Colon Carcinoma Metastatic in the Lung (tissue), 2 donors: ENCODE measurements around a stretch of chr6.

- PRO-cap, 2 experiments = peak in 2 of 2 experiments; most common plus-strand start chr6:83194075 (in 1); most common minus-strand start chr6:83193972 (in 1)
Observed at GRCh38 chr6:83193521-83194766, 787 bp downstream of the RWDD2A start.

DNA sequence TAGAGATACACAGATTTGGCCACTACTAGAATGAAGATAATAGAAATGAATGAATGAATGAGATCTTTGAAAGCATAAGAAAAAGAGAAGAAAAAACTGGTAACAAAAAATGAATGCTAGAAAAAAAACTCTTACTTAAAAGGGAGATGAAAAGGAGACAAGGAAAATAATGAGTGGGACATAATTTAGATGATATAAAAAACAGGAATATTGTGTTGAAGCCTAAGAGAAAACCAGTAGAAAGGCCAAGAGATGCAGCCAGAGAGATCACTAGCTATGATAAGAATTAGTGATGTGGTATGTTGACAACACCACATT is 28.5 kb downstream of the RWDD2A start:
- PRO-cap, 2 experiments = no peak in any of the 2 experiments

- PRO-cap, 2 experiments = peak in 1 of 2 experiments; most common minus-strand start chr6:83431746 (in 1)
Observed at GRCh38 chr6:83431613-83432205, 858 bp upstream of the ME1 start.

DNA sequence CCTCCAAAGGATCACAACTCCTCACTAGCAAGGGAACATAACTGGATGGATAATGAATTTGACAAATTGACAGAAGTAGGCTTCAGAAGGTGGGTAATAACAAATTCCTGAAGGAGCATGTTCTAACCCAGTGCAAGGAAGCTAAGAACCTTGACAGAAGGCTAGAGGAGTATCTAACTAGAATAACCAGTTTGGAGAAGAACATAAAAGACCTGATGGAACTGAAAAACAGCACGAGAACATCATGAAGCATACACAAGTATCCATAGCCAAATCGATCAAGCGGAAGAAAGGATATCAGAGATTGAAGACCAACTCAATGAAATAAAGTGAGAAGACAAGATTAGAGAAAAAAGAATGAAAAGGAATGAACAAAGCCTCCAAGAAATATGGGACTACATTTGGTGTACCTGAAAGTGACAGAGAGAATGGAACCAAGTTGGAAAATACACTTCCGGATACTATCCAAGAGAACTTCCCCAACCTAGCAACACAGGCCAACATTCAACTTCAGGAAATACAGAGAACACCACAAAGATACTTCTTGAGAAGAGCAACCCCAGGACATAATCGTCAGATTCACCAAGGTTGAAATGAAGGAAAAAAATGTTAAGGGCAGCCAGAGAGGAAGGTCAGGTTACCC is 84.2 kb downstream of the CYB5R4 start:
- PRO-cap, 2 experiments = no peak in any of the 2 experiments

- PRO-cap, 2 experiments = no peak in any of the 2 experiments
Observed at GRCh38 chr6:84763054-84764115, 1.0 kb downstream of the TBX18 start.

- PRO-cap, 2 experiments = peak in 2 of 2 experiments; most common minus-strand start chr6:85390195 (in 1)
Observed at GRCh38 chr6:85389913-85390642, 59.8 kb upstream of the NT5E start.

DNA sequence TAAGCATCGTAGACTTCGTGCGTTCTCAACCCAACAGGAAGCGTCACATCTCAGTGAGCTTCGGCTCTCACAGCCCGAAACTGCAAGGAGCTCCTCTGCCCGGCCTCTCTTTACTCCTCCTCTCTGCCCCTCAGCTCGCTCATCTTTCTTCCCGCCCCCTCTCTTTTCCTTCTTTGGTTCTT is 520 bp upstream of the NT5E start:
- PRO-cap, 2 experiments = peak in 1 of 2 experiments; most common minus-strand start position 112 of the sequence (in 1)

DNA sequence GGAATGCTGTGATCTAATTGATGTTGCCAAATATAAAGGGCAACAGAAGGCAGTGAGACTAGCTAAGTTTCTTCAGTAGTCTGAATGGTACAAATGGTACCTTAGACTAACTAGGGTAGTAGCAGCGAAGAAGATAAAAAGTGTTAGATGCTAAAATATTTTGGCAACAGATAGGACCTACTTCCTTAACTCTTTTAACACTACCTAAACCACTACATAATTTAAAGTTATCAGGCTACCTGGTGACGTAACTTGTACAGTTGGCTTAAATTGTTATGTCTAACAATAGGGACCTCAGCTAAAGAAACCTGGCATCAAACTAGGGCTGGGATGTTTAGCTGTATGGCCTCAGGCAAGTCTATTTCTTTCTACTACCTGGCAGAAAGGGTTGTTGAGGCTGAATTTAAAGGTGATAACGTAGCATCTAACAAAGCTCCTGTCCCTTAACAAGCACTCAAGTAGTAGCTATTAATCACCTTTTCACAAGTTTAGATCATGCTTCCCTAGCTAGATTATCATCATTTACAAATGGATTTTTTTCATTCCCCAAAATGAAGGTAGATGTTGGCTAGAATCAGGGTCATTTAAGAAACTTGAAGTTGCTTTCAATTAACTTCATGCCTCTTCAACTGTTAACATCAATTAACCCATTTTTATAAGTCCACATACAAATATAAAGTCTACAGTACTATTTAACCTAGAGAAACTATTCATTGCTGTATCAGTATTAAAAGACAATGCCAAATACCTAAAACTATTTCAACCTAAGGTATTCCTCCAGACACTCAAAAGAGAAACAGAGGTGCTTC is 11.0 kb downstream of the SYNCRIP start:
- PRO-cap, 2 experiments = no peak in any of the 2 experiments

DNA sequence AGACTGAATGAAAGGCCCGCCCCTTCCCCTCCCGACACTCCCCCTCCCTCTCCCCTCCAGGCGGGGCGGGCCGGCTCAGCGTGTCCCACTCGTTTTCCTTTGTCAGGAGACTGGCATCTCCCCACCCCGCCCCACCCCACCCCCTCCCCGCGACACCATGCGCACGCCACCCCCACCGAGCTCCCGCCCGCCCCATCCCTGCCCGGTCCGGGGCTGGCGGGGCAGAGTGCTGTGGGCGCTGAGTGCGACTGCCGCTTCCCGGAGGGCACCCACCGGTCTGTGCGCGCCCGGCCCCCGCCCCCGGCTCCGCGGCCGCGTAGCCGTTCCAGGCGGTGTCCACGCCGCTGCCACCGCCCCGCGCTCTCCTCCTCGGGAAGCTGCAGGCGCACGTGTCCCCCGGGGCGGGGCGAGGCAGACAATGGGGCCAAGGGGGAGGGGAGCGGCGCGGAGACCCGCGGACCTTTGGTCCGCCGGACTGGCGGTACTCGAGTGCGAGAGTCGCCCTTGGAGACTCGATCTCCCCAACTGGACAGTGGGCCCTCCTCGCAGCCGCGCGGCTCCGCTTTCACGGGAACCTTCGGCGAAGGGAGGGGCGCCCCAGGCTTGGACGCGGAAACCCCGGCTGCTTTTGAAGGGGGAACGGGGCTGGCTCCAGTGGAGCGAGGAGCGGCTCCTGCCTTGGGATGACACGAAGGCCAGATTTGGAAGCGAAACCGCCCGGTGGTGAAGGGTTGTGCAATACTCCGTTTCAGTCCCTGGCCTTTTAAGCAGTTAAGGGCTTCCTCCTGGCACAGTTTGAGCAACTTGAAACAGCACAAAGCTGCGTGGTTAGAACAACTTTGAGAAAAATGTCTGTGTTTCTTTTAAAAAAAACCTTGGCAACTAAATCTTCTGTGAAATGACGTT is 1.0 kb upstream of the SYNCRIP start:
- PRO-cap, 2 experiments = peak in 2 of 2 experiments; most common plus-strand start position 224 of the sequence (in 2); most common minus-strand start position 365 of the sequence (in 2)

- PRO-cap, 2 experiments = no peak in any of the 2 experiments
Observed at GRCh38 chr6:85676873-85677709, 34.4 kb upstream of the SYNCRIP start.

GRCh38 chr6:86057166-86057766 is 414.6 kb upstream of the SYNCRIP start:
- PRO-cap, 2 experiments = no peak in any of the 2 experiments

DNA sequence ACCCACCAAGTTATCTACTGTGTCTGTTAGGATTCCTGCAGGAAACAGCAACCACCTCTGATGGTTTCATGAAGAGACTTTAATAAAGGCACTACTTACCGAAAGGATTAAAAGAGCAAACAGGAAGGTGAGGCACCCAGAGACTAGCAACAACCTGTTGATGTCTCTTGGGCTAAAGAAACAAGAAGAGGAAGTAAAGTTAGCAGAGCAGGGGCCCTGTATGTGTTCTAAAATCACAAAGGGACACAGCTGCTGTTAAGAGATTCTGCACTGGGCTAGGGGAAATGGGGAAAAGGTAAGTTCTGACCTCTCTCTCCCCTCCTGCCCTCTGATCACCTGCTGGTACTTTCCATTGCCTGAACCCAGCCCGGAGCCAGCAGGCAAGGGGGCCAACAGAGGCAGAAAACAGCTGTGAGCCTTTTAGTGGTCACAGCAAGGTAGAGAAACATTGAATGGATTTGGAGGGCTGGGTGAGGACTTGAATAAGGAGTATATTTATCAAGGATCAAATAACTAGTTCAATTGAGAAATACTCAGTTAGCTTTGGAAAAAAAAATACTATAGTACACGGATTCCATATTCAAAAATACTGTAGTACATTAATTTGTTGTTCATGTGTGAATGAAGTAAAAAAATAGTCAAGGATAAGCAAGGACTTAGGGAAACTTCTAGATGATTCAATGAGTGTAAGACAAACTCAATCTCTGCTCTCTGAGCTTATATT is 13.6 kb upstream of the CNR1 start:
- PRO-cap, 2 experiments = no peak in any of the 2 experiments

DNA sequence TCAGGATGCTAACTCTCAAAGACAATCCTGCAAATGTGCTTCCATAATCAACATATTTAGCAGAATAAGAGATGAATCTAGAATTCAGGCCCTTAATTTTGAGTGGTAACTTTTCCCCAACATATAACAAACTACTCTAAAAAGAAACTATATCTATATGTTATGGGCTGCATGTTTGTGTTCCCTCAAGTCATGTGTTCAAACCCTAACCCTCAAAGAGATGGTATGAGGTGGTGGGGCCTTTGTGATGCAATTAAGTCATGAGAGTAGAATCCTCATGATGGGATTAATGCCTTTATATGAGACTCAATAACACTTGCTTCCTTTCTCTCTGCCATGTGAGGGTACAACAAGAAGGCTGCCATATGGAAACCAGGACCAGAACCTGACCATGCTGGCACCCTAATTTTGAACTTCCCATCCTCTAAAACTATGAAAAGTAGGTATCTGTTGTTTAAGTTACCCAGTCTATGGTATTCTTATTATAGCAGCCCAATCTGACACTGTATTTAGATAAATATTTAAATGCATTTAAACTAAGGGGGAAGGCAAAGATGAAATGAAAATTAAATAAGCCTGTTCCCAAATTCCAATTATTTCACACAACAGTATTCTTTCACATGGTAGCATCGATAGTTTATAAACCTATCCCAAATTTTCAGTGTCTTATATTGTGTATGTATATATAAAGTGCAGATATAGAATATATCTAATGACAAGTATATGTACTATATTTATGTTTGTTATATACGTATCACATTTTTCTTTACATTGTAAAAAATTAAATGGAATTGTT is 250.3 kb downstream of the RNGTT start:
- PRO-cap, 2 experiments = no peak in any of the 2 experiments

DNA sequence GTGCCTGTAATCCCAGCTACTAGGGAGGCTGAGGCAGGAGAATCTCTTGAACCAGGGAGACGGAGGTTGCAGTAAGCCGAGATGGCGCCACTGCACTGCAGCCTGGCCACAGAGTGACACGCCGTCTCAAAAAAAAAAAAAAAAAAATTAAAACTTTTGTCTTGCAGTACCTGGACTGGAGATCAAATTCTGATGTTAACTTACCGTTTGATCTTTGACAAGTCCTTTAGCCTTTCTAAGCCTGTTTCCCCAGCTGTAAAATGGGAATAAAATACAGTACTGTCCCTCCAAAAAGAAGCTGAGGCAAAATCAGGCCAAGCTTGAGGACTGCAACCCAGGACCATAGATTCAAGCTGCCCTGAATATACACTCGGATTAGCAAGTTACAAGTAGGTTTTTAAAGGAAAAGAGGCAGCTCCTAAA is 1.5 kb upstream of the PNRC1 start:
- PRO-cap, 2 experiments = no peak in any of the 2 experiments

- PRO-cap, 2 experiments = peak in 2 of 2 experiments; most common plus-strand start chr6:89079656 (in 2); most common minus-strand start chr6:89079919 (in 2)
Observed at GRCh38 chr6:89079510-89080026, 983 bp upstream of the PNRC1 start.

DNA sequence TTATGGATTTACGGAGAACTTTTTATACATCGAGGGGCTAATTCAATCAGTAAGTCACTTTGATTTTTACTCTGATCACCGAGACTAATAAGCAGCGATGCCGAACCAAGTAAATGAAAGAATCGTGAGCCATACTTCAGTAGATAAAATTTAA is 647 bp upstream of the PNRC1 start:
- PRO-cap, 2 experiments = no peak in any of the 2 experiments

DNA sequence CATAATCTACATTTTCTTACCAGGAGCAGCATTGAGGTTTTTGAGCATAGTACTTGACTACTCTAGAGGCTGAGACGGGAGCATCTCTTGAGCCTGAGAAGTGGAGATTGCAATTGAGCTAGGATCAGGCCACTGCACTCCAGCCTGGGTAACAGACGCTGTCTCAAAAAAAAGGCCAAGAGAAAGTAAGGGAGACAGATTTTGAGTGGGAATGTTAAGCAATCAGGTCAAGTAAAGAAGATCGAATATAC is 4.3 kb downstream of the PNRC1 start:
- PRO-cap, 2 experiments = no peak in any of the 2 experiments

GRCh38 chr6:89661307-89661777 is 22.8 kb upstream of the LYRM2 start:
- PRO-cap, 2 experiments = no peak in any of the 2 experiments

DNA sequence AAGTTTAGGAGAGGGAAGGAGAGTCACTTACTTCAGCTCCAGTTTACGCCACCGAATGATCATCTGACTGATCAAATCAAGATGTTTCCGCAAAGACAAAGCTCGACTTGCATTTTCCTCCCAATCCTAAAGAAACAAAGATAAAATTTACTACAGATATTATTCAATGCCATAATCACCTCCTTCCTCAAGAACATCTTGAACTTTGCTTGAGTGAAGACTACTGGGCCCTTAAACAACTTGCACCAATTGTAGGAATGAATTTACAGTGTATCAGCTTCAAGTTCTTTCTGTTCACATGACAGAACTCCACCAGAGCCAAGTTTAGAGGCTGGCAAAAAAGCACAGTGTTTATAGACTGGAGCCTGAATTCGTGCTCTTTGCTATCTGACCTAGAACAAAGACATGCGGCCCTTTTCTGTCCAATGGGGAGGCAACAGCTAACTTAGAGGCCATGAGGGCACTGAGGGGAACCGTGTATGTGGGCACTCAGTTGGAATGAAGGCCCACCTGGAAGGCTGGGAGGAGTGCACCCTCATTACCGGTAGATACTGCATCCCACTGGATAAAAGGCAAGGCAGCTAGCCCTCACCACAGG is 48.9 kb upstream of the LYRM2 start:
- PRO-cap, 2 experiments = no peak in any of the 2 experiments

DNA sequence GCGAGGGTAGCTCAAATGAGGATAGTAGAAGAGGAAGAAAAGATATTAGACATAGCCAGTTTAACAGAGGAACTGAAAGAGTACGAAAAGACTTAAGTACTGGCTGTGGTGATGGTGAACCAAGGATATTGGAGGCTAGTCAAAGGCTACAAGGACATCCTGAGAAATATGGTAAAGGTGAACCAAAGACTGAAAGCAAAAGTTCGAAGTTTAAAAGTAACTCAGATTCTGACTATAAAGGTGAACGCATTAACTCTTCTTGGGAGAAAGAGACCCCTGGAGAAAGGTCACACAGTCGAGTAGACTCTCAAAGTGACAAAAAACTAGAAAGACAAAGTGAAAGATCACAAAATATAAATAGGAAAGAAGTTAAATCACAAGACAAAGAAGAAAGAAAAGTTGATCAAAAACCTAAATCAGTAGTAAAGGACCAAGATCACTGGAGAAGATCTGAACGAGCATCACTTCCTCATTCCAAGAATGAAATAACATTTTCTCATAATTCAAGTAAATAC is 31.8 kb upstream of the GJA10 start:
- PRO-cap, 2 experiments = no peak in any of the 2 experiments